Measurements from ENCODE around the genes NUDT4B, NOTCH2NLC and OTUD7B.

GRCh38 chr1:148459624-148460077, 23.5 kb downstream of the PPIAL4G start:
- RAMPAGE, long total RNA, result no peak
- RRBS, result no CpG with 5 or more reads among the region's 29 CpGs

DNA sequence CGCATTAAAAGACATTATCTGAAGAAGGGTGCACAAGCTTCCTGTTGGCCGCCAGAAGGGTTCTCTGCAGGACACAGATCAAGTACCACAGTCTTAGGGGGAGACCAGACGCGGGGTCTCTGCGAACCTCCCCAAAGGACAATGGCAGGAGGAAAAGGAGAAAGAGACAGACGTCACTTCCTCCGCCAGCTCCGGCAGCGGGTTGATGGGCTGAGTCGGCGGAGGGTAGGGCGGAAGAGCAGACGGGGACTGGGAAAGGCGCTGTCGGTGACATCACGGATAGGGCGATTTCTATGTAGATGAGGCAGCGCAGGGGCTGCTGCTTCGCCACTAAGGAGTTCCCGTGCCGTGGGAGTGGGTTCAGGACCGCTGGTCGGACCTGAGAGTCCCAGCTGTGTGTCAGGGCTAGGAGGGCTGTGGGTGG, 39.0 kb upstream of the PPIAL4G start:
- RAMPAGE, long total RNA, result no peak
- RRBS, result no CpG with 5 or more reads among the region's 23 CpGs

GRCh38 chr1:148748452-148749005, at the start of gene NUDT4B:
NUDT4B (plus strand) TSS chr1:148748774.
- RAMPAGE, long total RNA, result no peak
- RRBS, result no CpG with 5 or more reads among the region's 60 CpGs

GRCh38 chr1:149160456-149160871, 57.1 kb upstream of the NBPF9 start:
- RAMPAGE, long total RNA, result no peak
- RRBS, result no CpG with 5 or more reads among the region's 2 CpGs

- RAMPAGE, long total RNA, result no peak
- RRBS, result no CpG with 5 or more reads among the region's 100 CpGs
Measured at GRCh38 chr1:149390118-149391168, at the start of gene NOTCH2NLC. NOTCH2NLC (plus strand) TSS chr1:149390621.

- RAMPAGE, long total RNA, result no peak
- RRBS, result no CpG with 5 or more reads among the region's 4 CpGs
Measured at GRCh38 chr1:149472228-149472986, 2.4 kb upstream of the NBPF19 start.

DNA sequence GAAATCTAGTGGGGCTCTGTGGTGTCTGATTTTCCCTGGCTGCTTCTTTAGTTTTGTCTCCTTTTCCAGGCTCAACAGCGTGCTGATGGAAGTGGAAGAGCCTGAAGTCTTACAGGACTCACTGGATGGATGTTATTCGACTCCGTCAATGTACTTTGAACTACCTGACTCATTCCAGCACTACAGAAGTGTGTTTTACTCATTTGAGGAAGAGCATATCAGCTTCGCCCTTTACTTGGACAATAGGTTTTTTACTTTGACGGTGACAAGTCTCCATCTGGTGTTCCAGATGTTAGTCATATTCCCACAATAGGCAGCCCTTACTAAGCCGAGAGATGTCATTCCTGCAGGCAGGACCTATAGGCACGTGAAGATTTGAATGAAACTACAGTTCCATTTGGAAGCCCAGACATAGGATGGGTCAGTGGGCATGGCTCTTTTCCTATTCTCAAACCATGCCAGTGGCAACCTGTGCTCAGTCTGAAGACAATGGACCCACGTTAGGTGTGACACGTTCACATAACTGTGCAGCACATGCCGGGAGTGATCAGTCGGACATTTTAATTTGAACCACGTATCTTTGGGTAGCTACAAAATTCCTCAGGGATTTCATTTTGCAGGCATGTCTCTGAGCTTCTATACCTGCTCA, 29.1 kb upstream of the PPIAL4C start:
- RAMPAGE, long total RNA, result no peak
- RRBS, result no CpG with 5 or more reads among the region's 12 CpGs

GRCh38 chr1:149608399-149608557, 24.6 kb downstream of the PPIAL4C start:
- RAMPAGE, long total RNA, result no peak
- RRBS, result no CpG with 5 or more reads among the region's 2 CpGs

DNA sequence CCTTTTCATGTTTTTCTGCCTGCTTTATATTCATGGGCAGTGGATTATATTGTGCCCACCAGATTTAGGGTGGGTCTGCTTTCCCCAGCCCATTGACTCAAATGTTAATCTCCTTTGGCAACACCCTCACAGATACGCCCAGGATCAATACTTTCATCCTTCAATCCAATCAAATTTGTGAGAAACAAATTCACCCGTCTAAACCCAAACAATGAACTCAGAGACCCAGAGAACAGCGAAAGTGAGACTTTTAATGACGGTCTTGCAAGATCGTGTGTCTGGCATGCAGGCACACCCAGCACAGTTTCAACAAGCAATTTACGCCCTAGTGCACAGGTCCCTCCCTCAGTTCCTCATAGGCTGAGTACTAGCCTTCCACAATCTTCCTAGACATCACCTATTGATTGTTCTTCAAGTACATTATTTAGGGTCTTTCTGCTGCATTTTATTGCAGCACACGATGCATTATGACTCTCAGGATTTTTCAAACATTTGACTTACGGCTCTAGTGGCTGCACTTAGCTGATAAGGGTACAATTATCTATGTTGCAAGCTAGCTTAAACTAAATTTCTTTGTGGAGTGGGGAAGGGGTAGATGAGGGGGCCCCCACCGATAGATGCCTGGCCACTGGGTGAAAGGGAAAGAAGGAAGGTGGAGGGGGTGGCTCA, 50.0 kb downstream of the PPIAL4C start:
- RAMPAGE, long total RNA, result no peak
- RRBS, result no CpG with 5 or more reads among the region's 9 CpGs

DNA sequence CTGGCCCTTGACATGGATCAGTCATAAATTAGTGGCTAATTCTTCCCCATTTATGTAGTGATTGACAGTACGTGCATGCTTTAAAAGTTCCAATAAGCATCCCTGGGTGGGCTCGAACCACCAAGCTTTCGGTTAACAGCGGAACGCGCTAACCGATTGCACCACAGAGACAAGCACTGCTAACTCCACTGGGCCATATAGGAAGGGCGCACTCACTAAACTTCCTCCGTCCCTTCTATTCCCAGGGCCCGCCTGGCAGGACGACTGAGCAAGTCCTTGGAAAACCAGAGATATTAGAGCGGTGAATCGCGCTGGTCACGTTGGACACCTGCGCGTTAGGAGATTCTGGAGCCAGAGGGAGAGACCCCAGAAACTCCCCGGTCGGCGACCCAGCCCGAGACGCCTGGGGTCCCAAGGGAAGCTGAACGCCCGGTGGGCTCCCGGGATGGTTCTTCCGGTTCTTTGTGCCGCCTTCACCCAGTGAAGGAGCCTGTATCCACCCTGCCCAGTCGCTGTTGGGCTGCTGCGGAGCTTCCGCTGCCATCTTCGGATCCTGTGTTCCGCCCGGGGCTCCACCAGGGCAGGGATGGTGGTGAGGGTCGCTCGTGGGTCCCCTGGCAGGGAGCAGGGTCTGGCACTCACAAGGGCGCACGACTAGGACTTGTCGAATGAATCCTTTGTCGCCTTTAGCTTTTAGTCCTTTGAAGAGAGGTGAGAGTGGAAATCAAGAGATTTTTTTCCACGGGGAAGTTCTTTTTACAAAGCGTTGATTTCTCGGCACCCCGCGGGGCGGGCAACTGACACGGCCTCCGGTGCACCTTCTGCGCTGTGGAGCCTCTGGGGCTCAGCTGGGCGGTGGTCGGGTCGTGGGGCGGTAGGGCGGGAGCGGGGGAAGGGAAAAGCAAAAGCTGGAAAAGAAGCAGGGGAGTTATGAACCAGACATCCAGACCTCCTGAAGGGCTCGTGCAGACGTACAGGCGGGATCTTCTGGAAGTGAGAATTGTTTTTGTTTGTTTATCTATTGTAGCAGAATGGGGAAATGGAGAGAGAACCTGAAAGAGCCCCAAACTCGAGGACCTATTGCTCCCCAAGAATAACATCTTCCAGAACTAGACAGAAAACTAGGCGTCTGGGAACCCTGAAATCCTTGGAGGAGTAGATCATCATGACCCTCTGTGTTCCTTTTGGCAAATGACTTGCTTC, 63.1 kb downstream of the PPIAL4C start:
- RAMPAGE, long total RNA, result no peak
- RRBS, result no CpG with 5 or more reads among the region's 59 CpGs

DNA sequence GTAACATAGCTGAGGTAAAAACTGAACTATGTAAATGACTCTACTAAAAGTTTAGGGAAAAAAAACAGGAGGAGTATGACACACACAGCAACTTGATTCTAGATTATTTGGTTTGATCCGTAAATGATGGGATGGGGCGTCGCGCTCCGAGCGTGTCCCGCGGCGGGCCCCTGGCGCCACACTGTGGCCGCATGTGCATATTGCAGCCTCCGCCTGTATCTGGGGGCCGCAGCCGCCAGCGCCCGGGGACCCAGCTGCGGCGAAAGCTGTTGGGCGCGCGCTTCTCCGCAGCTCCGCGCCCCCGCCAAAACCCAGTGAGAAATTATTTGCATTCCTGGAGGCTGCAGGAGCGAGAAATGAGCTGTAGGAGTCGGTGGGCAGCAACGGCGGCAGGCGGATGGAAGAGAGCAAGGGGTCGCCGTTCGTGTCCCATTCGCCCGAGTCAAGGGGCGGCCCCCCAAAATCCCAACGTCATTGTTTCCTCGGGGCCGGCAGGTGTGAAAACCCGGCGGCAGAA, 10.0 kb downstream of the FCGR1A start:
- RAMPAGE, long total RNA, result no peak
- RRBS, result no CpG with 5 or more reads among the region's 41 CpGs

DNA sequence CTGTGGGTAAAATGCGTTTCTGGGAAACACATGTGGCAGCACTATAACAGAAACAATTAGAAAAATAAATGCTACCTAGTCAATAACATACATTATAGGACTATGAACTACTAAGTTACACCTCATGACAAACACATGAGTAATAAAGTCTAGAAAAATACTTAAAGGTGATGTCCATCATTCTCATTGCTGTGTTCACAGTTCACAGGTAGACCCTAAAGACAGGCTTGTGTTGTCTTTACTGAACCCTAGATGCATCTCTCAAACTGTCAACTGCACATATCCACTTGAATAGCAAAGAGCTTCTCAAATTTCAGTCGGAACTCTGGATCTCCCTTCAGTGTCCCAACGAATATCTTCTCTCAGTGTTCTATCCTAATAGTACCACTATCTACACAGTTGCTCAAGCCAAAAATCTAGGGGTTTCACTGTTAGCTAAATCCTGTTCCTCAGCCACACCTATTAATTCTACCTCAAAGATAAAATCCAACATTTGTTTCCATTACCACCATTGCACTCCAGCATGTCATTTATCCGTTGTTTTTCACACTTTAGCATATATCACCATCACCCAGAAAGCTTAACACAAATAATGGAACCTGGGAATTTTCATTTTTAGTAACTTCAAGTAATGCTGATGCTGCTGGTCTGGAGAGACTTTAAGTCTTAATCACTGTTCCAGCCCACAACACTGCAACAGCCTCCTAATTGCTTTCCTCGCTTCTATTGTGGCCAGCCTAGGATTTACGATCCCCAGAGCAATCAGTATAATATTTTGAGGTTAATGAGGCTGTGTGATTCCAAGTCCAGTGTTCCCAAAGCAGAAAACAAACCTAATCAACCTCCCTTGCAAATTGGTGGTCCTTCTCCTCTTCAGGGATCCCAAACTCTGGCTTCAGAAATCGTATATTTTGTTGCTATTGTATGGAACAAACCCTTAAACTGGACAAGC, 1.9 kb upstream of the H2AC19 start:
- RAMPAGE, long total RNA, result no peak
- RRBS, result no CpG with 5 or more reads among the region's 7 CpGs

DNA sequence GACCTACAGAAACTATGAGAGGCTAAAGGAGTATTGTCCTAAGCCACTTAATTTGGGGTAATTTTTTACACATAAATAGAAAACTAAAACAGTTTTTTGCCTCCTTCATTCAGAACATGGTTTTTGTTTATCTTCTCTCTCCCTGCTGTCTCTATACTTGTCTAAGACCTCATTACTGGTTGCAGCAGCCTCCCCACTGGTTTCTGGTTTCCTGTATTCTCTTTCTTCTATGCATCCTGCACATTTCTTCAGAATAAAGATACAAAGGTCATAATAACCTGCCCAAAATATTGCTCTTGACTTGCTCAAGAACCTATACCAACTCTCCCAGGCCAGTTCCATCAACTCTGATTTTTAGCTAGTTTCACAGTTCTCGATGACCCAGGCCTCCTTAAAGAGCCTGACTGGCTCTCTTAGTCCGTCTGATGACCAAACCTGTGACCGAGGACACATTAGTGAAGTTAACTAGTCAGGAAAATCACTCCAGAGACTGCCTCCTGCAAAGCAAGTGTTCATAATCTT, 6.9 kb downstream of the H2BC21 start:
- RAMPAGE, long total RNA, result no peak
- RRBS, result no CpG with 5 or more reads among the region's 3 CpGs

DNA sequence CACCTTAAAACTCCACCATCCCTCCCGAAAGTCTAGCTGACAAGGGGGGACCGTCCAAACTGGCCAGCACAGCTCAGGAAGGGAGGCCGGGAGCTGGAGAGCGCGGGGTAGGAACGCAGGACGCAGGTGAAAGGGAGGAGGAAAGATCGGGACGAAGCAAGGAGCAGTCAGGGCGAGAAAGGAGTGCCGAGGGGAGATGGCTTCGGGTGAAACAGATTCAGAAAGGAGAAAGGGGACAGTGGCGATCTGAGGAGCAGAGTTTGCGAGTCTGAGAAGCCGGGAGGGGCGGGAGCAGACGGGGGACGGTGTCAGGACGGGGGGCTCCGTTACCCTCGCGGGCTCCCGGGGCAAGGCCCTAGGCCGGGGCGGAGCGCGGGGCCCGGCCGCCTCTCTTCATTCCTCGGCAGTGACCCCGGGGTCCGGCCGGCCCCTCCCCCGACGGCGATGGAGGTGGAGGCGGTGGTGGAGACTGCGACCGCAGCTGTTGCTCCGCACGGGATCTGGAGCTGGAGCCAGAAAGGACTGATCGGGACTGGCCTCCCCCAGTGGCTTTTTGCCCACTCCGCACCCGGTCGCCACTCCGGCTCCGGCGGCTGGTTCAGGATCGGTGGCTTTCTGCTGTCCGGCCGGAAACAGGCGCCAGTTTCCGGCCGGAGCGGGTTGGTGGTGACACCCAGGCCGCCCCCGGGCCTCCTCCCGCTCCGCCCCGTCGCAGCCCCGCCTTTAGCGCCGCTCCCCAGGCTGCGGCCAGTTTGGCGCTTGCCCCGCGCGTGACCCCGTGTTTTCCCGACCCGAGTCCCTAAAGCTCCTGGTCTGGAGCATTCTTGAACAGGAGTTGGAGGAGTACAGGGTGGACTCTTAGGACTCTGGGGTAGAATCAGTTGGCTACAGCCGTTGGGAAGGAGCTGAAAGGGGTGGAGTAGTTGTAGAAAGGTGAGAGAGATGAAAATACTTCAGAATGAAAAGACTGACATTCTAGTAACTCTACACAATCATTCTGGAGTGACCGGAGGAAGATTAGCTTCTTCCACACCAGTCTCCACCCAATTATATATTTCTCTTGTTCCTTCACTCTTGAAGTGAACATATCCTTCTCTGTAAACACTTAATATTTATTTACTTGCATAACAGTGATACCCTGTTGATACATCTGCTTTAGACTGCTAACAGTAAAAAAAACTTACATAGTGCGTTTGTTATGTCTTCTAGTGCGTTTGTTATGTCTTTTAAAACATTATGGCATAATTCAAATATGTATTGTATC, at the start of gene OTUD7B:
Gene OTUD7B, minus strand, starts transcription at position 609 of the 1,264 bp plus-strand sequence.
- RAMPAGE, long total RNA, result no peak
- RRBS, result 2% methylated on average over 9 of the region's 76 CpGs

DNA sequence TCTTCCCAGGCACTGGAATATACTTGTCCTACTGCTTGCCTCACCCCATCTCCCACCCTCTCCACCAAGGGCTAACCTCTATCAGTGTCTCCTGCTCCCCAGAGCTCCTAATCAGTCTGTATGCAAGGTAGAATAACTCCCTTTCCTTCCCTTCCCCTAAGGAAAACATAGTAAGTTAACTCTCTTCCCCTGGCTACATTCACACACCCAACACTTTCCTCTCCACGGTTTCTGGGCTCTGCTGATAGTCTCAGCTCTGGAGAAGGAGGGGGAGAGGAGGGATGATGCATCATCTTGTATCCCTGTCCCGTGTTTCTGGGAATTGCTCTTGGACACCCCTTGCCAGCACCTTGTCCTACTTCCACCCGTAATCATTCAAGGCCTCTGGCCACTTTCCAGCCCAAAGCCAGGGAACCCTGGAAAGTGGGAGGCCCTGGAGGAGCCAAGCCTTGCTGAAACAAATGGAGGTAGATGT, 4.3 kb downstream of the PLEKHO1 start:
- RAMPAGE, long total RNA, result no peak
- RRBS, result no CpG with 5 or more reads among the region's 3 CpGs

DNA sequence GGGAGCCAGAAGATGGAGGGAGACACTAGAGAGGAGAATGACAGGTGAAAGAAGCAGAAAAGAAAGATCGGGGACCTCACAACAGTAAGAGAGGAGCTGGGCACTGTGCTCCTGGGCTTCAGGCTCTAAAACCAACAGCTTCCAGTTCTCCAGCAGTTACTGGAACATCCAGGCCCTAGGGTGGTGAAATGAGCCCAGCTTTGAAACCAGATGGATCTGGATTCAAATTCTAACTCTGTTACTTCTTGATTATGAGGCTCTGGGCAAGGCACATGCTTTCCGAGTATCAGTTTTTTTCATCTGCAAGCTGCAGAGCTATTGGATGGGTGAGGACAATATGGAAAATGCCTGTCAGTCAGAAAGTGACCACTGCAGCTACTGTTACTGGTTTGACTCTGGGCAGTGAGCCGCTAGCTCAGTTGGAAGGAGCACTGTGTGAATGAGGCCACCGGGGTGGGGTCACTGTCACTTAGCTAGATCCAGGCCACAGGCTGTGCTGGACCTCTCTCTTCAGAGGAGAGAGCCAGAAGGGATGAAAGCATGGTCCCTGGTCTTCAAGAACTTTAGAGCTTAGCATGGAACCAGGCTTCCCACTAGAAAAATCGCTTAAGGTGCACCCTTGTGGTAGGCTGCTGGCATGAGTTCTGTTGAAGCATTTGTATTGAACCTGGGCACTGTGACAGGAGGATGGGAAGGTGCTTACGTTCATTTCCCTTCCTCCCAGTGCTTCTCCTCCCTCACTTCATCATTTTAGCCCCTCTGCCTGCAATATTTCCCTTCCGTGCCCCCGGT, 12.2 kb downstream of the PLEKHO1 start:
- RAMPAGE, long total RNA, result no peak
- RRBS, result no CpG with 5 or more reads among the region's 8 CpGs

GRCh38 chr1:150162811-150164000, 13.5 kb downstream of the PLEKHO1 start:
- RAMPAGE, long total RNA, result no peak
- RRBS, result no CpG with 5 or more reads among the region's 16 CpGs

DNA sequence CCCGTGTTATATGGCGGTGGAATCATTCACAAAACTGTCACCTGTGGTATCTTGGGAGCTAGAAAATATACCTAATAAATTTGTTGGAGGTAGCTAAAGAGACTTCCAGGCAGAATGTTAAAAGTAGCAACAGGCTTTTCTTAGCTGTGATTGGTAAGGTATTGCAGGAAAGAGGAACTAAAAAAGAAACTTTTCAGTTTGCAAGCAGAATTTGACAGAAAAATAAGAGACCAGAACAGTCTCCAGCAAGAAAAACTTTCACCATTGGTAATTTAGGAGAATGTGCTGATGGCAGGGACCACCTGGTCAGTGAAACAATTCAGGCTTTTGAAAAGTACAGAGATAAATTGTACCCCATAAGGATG, 15.6 kb downstream of the PLEKHO1 start:
- RAMPAGE, long total RNA, result no peak
- RRBS, result no CpG with 5 or more reads among the region's 2 CpGs

- RAMPAGE, long total RNA, result no peak
- RRBS, result no CpG with 5 or more reads among the region's 7 CpGs
Measured at GRCh38 chr1:150186797-150187234, 37.1 kb downstream of the PLEKHO1 start.

- RAMPAGE, long total RNA, result no peak
- RRBS, result no CpG with 5 or more reads among the region's 2 CpGs
Measured at GRCh38 chr1:150262296-150263071, 4.9 kb downstream of the CA14 start.